Hair follicular keratinocyte (primary cell): ENCODE data around the genes ALX4 and PRDM11.

DNA sequence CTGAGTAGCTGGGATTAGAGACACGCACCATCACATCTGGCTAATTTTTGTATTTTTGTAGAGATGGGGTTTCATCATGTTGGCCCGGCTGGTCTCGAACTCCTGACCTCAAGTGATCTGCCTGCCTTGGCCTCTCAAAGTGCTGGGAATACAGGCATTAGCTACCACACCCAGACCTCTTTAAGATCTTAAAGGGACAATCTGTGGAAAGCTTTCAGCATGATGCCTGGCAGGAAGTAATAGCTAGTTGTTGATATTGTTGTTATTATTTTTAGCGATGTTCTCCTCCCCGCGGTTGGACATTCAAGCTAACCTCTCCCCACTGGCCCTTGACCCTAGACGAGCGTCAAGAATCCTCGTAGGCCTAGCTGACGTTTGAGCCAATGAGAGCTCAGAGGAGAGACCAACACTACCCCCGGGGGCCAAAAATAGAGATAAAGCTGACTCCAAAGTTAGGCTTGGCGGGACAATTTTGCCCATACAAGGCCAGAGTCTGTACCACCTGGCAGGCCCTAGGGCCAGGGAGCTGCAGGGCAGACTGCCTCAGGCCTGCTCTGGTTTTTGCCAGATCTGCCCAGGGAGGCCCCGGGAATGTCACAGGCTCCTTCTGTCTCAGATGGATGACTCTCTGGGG, 41.0 kb upstream of the ACCSL start:
- RAMPAGE, long total RNA: no peak

GRCh38 chr11:44010661-44011469, 36.9 kb upstream of the ACCSL start:
- RAMPAGE, long total RNA: no peak

GRCh38 chr11:44029985-44031031, 17.5 kb upstream of the ACCSL start:
- RAMPAGE, long total RNA: no peak

GRCh38 chr11:44238469-44238969, 71.4 kb downstream of the ALX4 start:
- RAMPAGE, long total RNA: no peak

DNA sequence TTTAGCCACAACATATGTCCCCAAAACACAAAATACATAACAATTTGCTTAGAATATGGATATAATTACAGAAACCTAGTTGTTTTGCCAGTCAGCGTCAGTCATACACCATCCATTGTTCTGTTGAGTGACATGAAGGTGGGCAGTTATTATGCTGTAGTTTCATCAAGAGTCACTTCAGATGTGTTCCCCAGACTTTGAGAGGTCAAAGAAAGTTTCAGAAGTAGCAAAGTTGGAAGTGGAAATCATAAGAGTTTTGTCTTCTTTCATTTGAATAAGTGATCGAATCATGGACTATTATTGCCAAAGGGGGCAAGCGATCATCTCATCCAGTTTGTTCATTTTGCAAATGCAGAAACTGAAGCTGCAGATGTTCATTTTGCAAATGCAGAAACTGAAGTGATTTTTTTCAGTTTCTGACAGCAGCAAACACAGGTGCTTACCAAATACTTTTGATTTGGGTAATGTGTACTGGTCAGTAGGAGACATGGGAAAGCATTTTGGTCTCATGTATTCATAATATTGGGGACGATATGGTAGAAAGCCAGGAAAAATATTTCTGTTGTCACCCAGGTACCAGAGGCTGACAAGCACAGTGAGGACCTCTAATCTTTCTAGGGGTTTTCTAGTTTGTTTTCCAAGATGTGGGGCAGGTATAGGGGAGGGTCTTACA, 64.2 kb downstream of the ALX4 start:
- RAMPAGE, long total RNA: no peak

DNA sequence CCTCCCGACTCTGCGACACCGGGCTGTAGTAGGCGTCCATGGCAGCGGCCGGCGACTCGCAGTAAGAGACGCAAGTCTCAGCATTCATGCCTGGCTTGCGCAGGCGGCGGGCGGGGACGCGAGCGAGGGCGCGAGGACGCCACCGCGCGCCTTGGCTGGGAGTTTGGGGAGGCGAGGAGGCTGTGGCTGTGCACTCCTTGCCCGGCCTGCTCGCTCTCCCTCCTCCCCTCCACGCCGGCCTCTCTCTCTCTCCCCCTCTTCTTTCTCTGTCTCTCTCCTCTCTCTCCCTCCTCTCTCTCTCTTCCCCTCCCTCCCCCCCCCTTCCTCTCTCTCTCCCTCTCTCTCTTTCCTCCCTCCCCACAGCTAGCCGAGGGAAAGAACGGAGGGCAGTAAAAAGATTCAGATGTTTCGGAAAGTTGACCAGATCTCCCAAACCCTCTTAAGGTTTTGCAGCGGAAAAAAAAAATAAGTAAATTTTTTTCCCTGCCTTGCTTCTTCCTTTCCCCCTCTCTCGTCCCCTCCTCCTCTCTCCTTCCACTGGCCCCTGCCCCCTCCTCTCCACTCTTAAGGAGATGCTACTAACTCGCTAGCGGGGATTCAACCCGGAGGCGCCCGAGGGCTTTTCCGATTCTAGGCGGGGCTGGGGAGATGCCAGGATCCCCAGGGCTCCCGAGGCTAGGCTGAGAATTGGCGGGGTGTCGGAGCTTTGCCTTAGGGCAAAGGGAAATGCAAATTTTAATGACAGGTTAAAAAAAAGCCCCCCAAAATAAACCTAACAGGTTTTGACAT, at the start of gene ALX4:
ALX4 (minus strand) TSS at position 165 of the 789 bp plus-strand sequence.
- RAMPAGE, long total RNA: no peak

DNA sequence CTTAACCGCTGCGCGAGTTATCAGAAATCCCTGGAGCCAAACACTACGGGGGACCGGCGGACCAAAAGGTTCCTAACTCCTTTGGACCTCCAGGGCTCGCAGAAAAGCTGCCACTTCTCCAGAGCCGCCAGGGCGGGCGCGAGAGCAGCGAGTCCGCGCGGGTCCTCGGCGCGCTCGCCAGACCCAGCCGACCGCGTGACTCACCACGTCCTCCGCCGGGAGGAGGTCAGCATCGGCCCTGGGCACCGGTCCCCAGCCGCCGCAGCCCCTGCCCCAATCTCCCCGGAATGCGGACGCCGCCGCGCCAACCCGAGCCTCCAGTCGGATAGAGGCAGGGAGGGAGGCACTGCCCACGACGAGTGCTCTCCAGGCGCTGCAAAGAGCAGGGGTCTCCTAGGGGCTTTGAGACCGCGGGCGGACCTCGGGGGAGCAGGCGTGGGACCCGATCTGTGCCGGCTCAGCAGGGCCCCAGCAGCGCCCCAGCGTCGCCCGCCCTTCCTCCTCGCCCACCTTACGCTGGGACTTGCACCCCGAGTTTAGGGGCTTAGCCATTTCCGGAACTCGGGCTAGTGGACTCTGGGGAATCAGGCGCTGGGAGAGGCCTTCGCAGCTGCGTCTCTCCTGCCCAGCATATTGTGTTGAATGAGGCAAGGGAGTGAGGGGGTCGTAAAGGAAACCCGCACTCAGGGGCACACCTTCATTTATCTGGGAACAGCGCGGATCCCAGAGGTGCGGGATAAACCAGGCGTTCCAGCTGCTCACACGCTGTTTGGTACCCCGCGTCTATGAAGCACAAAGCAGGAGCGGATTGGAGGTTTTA, 6.3 kb upstream of the ALX4 start:
- RAMPAGE, long total RNA: no peak

GRCh38 chr11:44530414-44530613, 35.1 kb upstream of the CD82 start:
- RAMPAGE, long total RNA: no peak

GRCh38 chr11:44538473-44538851, 27.0 kb upstream of the CD82 start:
- RAMPAGE, long total RNA: no peak

GRCh38 chr11:44559168-44559501, 6.3 kb upstream of the CD82 start:
- RAMPAGE, long total RNA: no peak

DNA sequence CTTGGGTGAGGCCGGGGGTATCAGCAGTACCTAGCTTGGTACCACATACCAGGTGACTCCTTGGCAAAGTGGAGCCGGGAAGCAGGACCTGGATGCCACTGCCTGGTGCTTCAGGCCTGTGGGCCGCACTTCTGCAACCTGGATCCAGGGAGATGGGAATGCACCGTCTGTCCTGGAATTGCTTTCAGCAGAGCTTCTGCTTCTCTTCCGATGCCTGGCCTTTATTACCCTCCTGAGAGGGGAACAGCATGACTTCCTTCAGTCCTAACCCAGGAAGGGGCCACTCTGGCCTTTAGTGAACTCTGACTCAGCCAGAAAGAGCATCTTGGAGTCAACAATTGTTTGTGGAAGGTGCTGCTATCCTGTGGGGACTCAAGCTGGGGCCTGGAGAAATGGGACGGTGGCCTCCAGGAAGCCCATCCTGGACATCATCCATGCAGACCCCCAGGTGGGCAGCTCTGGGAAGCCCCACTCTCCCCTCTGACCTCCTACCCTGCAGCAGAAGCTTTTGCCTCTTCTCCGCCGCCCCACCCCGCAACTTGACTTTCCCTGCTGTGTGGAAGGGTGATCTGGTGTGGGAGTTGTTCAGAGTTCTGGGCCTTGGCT, 5.1 kb downstream of the CD82 start:
- RAMPAGE, long total RNA: no peak

GRCh38 chr11:44590642-44591807, 25.6 kb downstream of the CD82 start:
- RAMPAGE, long total RNA: no peak

- RAMPAGE, long total RNA: no peak
Observed at GRCh38 chr11:44593000-44593648, 27.7 kb downstream of the CD82 start.

GRCh38 chr11:44659625-44660278, 67.0 kb upstream of the TSPAN18 start:
- RAMPAGE, long total RNA: no peak

DNA sequence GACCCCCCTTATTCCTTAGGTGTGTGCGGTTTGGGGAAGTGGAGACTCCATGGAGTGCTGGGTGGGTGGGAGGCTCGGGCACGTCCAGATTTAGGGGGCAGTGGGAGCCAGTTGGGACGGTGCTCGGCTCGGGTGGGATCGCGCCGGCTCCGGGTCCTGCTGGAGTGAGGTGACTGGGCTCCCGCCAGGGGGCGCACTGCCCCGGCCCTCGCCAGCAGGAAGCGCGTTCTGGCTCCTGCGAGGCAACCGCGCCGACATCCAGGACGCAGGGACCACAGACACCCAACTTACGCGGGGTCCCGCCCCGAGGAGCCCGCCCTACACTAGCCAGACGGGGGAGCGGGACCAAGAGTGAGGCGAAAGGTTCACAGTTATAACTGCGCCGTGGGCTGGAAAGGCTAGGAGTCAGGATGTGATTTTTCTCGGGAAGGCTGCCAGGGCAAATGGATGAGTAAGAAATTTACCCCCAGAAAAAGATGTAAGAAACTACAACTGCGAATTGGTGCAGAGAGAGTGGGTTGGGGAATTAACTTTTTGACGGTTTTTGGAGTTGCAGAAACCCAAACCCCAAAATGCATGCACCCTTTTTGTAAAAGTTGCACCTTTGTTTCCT, 1.2 kb downstream of the TSPAN18 start:
- RAMPAGE, long total RNA: no peak

DNA sequence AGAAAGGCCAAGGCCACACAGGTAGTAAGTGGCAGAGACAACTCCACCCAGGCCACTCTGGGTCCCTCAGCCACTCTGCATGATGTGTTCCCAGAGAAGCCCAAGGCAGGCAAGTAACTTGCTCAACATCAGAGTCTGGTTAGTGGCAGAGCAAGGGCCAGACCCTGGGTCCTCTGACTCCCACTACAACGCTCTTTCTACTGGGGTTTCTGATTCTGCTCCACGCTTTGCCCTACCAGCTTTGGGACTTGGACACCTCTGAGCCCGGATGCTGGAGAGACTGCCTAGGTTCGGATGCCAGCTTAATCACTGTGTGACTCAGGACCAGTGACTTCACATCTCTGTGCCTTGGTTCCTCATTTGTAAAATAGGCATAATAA, 67.2 kb downstream of the TP53I11 start:
- RAMPAGE, long total RNA: no peak

- RAMPAGE, long total RNA: no peak
Observed at GRCh38 chr11:45024300-45024600, 73.6 kb upstream of the TP53I11 start.

GRCh38 chr11:45146361-45147433, at the start of gene PRDM11:
Gene PRDM11, plus strand, starts transcription at chr11:45146639.
- RAMPAGE, long total RNA: no peak

GRCh38 chr11:45180536-45181366, 34.3 kb downstream of the PRDM11 start:
- RAMPAGE, long total RNA: no peak

GRCh38 chr11:45233789-45234188, 52.4 kb downstream of the SYT13 start:
- RAMPAGE, long total RNA: no peak